ENCODE results near the genes SMDT1 and A4GALT.

GRCh38 chr22:41746686-41746939 lies 47.3 kb downstream of the MEI1 start:
- RRBS = no CpG with 5 or more reads among the region's 3 CpGs

DNA sequence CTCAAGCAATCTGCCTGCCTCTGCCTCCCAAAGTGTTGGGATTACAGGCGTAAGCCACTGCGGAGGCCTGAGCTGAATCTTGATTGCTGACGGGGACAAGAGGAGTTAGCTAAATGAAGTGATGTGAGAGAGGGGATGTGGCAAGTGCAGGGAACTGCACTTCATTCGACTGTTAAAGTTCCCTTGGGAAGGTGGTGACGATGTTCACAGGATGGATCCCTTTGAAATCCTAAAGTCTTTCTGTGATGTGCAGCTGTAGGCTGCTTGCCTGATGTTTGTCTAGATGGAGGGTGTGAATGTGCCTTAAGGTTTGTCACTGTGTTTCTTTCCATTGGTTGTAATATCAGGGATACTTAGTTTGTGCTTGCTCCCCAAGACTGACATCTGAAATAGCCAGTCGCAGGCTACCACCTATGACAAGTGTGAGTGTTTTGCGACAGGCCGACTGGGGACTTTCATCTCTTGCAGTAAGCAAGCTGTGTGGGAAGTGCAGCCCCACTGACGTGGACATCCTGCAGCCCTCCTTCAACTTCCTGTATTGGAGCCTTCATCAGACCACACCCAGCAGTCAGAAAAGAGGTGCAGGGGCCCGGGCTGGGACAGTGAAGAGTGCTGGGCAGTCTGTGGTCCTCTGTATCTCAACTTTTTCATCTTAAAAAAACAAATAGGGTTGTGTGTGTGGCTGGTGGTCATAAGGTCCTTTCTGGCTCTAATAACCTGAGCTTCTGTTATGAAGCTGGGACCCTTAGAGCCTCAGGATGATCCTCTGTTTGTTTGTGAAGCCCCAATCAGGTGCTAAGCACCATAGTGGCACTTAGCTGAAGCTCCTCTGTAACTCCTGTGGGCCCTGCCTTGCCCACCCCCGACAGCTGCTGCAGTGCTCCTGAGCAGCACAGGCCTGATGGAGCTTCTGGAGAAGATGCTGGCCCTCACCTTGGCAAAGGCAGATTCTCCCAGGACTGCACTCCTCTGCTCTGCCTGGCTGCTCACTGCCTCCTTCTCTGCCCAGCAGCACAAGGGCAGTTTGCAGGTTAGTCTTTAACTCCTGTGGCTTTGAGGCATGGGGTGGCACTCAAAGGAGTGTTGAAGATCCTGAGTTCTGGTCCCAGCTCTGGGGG lies 19.3 kb upstream of the CCDC134 start:
- RRBS = no CpG with 5 or more reads among the region's 11 CpGs

DNA sequence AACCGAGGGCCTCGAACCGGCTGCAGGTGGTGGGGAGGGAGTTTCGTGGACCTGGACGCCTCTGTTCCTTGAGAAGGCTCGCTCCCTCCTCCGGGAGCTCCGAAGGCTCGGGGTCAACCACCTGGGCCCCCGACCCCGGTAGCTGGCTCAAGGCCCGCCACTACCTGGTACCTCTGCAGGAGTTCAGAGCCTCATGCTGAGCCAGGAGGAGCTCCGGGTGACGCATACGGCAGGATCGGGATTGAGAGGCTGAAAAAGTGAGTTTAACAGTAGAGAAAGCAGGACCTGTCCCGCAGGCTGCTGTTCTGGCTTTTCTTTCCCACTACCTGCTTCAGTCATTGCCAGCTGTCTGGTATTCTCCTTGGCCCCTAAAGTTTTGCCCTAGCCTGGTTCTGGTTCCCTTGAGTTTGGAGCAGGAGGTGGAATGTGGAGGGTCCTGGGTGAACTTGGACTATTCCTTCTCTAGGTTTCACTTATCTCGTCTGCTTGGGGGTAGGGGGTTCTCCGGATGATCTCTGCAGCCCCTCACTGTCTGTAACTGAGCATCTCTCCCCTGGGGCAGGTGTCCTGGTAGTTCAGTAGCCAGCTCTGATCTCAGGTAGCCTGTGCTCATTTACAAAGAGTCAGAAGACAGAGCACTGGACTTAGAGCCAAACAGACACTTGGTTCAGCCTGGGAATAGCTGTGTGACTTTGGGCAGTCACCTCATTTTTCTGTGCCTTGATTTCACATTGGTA lies 509 bp downstream of the CCDC134 start:
- RRBS = 3% methylated on average over 10 of the region's 19 CpGs

DNA sequence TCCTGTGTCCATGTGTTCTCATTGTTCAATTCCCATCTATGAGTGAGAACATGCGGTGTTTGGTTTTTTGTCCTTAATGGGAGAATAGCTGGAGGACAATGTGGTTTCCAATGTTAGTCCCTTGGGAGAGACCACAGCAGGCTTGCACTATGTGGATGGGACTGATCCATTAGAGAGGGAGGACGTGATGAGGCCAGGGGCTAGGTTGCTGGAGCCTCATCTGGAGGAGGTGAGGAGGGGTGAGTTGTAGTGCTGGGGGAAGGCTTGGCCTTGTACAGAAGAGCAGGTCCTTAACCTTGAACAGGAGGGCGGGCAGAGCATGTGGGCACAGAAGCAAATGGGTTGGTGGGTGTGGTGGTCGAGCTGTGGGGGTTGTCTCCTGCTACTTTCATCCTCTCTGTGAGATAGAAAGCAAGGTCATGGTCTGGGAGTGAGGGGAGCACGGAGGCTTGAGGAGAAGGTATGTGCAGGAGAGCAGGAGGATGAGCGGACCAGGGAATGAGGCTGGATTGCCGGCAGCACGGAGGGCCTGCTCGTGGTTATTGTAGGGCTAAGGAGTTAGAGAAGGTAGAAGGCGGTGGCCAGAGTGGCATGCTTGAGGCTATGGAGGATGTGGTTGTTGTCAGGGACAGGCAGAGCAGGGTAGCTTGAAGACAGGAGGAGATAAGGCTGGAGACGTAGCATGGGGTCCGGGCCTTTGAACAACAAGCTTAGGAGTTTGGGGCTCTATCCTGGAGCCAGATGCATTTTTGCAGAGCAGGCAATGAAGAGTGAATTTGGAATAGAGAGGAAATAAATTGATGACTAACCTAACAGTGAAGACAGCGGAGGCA lies 11.2 kb upstream of the SREBF2 start:
- RRBS = no CpG with 5 or more reads among the region's 13 CpGs

DNA sequence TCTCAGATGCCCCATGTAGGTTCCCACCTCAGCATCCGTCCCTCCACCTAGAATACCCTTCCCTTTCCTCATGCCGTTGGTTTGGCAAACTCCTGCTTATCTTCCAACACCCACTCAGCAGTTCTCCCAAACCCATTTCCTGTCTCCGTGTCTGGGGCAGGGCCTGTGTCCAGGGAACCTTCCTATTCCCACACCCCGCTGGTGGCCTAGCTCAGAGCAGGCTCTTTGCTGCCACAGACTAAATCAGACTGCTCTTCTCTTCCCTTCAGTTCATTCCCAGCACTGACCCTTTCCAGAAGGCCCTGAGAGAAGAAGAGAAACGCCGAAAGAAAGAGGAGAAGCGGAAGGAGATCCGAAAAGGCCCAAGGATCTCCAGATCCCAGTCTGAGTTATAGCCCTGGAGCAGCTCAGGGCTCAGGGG lies 7.5 kb upstream of the SREBF2 start:
- RRBS = no CpG with 5 or more reads among the region's 8 CpGs

GRCh38 chr22:41855984-41856975 lies 23.4 kb downstream of the SREBF2 start:
- RRBS = no CpG with 5 or more reads among the region's 11 CpGs

- RRBS = no CpG with 5 or more reads among the region's 7 CpGs
Observed at GRCh38 chr22:41870821-41871352, 38.0 kb downstream of the SREBF2 start.

GRCh38 chr22:41951719-41952614 lies 5.0 kb upstream of the CENPM start:
- RRBS = no CpG with 5 or more reads among the region's 19 CpGs

DNA sequence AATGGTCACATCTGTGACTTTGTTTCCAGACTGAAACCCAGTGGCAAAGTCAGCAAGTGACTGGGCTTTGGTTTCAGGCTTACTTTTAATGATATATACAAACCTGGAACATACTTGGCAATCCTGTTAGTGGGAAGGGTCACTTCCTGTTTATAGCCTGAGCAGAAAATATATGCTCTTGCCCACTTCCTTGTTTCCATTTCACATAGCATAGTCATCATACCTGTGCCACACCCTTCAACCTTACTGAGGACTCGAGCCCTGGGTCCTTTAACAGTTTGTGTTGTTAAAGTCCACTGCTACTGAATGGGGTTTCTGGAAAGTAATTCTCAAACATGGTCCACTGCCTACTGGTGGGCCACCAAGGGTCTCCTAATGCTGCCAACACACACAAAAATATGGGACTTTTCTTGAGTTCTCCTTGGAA lies 23.9 kb downstream of the WBP2NL start:
- RRBS = no CpG with 5 or more reads among the region's 1 CpG

- RRBS = 2% methylated on average over 35 of the region's 68 CpGs
Observed at GRCh38 chr22:42079426-42080271, at the start of gene SMDT1. SMDT1 (plus strand) TSS chr22:42079700.

GRCh38 chr22:42256104-42256579 lies 14.3 kb downstream of the TCF20 start:
- RRBS = no CpG with 5 or more reads among the region's 3 CpGs

- RRBS = 53% methylated on average over 2 of the region's 16 CpGs
Observed at GRCh38 chr22:42314334-42314726, 43.9 kb upstream of the TCF20 start.

DNA sequence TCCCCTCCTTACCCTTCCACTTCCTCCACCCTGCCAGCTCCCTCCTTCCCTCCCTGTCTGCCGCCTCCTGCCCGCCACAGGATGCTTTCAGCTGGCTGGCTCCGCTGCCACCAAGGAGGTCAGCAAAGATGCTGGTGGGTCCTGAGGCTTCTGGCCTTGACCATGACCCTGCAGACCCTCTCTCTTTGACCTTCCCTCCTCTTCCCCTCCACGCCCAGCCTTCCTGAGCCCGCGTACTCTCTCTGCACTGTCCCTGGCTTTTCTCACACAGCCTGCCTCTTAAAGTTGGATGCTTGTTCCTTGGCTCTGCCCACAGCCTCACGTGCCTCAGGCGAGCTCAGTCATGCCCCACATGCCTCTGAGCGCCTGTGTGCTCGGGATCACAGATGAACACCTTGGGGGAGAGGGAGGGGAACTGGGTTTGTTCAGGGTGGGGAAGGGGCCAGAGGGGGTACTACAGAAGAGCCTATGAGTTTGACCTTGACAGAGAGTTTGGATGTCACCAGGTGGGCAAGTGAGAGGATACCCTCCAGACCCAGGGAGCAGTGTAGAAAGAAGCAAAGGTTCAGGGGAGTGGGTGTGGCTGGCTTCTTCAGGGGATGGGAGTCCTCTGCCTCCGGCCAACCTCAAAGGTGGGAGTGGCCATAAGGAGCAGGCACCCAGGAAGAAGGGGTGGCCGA lies 6.6 kb downstream of the NFAM1 start:
- RRBS = no CpG with 5 or more reads among the region's 12 CpGs

GRCh38 chr22:42500063-42501128 lies 19.2 kb downstream of the RRP7A start:
- RRBS = 10% methylated on average over 5 of the region's 87 CpGs

GRCh38 chr22:42577670-42578179 lies 24.0 kb downstream of the SERHL2 start:
- RRBS = no CpG with 5 or more reads among the region's 13 CpGs

- RRBS = 3% methylated on average over 7 of the region's 57 CpGs
Observed at GRCh38 chr22:42613900-42614727, 569 bp downstream of the POLDIP3 start.

- RRBS = 3% methylated on average over 16 of the region's 44 CpGs
Observed at GRCh38 chr22:42661943-42662564, 12.9 kb upstream of the CYB5R3 start.

DNA sequence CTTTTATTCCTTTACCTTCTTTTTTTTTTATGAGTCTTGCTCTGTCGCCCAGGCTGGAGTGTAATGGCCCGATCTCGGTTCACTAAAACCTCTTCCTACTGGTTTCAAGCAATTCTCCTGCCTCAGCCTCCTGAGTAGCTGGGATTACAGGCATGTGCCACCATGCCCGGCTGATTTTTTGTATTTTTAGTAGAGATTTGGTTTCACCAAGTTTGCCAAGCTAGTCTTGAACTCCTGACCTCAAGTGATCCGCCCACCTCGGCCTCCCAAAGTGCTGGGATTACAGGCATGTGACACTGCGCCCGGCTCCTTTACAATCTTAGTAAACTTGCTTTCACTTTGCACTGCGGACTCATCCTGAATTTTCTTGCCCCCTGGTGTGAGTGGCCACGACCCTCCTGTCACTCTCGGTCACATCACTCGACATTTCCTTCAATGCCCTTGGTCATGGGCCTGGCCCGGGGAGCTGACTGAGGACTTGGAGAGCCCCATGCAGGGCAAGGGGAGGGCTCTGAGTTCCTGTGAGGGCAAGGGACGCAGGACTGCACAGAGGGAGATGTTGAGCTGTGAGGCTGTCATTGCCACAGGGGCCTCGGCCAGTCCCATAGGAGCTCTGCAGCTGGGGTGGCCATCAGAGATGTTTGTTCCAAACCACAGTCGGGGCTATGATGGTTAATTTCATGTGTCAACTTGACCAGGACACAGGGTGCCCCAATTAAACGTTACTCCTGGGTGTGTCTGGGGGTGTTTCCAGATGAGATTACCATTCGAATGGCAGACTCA lies 21.4 kb downstream of the A4GALT start:
- RRBS = no CpG with 5 or more reads among the region's 18 CpGs

- RRBS = 3% methylated on average over 15 of the region's 57 CpGs
Observed at GRCh38 chr22:42720710-42721121, at the start of gene A4GALT. A4GALT (minus strand) TSS chr22:42720870.

DNA sequence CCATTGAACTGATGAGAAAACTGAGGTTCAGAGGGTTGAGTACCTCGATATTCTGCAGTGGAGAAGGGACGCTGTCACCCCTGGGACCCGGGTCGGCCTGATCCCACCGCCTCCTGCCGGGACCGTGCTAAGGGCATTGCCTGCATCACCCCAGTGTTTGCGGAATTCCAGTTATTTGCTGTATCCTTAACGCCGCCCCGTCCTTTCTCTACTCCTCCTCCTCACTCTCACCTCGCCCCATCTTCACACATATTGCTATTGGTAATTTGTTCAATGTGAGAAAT lies 394 bp upstream of the A4GALT start:
- RRBS = no CpG with 5 or more reads among the region's 12 CpGs

Data from AG04449 (cell line).